Jurkat, Clone E6-1 (cell line): Measurements from ENCODE around the genes SPEN, ZBTB17 and EPHA2.

- RRBS = no CpG with 5 or more reads among the region's 14 CpGs
These were observed 1.4 kb downstream of the FBLIM1 start for GRCh38 chr1:15760048-15760273.

DNA sequence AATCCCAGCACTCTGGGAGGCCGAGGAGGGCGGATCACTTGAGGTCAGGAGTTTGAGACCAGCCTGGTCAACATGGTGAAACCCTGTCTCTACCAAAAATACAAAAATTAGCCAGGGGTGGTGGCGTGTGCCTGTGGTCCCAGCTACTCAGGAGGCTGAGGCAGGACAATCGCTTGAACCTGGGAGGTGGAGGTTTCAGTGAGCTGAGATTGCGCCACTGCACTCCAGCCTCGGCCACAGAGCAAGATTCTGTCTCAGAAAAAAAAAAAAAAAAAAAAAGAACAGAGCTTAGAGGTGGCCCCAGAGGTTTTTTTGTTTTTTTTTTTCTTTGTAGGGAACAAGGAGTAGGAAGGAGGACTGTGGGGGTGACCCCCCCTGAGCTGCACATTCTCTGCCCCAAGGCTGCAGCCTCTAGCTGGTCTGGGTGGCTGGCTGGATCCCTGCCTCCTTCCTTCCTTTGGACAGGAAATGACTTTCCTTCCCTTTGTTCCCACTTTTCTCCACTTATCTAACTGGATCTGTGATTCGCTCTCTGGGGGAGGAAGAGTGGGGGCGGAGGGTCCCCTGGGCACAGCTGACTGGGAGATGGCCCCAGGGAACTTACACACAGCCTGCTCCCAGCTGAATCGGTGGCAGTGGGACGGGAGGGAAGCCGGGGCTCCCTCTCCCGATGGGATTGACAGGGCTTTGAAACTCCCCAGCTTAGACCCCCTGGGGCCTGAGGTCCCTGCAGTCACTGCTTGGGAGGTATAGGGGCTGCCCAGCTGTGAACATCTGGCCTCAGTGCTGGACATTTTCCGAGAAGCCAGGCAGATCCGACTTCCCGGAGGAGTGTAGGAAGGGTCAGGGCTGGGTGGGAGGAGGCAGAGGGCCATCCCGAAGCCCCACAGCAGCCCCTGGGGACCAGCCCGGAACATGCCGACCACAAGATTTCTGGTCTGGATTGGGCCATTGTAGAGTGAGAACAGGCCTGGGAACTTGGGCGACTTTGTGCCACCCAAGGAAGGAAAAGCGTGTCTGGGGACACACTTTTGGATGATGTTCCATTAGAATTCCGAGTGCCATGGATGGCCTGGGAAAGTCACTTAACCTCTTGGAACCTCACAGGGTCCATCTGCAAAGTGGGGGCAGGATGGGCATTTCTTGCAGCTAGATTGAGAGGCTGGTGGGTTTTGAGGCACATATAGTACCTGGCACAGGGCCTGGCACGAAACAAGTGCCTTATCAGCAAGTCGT lies 2.1 kb downstream of the FBLIM1 start:
- RRBS = 67% methylated on average over 3 of the region's 23 CpGs

DNA sequence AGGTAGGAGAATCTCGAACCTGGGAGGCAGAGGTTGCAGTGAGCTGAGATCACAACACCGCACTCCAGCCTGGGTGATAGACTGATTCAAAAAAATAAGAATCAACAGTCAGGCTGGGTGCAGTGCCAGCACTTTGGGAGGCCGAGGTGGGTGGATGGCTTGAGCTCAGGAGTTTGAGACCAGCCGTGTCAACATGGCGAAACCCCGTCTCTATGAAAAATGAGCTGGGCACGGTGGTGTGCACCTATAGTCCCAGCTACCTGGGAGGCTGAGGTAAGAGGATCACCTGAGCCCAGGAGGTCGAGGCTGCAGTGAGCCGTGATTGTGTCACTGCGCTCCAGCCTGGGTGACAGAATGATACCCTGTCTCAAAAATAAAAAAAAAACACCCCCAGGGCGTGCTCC lies 20.4 kb downstream of the UQCRHL start:
- RRBS = no CpG with 5 or more reads among the region's 11 CpGs

GRCh38 chr1:15815409-15815950 lies 8.0 kb upstream of the UQCRHL start:
- RRBS = no CpG with 5 or more reads among the region's 4 CpGs

DNA sequence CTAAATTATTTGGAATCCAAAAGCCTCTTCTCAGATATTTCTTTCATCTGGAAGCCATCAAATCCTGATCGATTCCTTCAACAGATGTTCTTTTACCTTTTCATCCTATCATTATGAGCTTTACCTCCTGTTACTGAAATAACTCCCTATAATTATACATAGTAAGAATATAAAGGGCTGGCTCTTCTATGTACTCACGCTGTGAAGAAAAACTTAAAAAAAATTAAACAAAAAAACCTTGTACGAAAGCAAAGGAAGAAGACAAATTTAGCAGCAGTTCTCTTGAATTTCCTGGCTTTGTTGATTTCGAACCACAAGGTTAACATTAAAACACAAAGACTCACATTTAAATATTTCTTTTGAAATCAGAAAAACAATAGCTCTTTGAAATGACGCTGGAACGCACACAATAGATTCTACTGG lies 13.7 kb upstream of the SPEN start:
- RRBS = no CpG with 5 or more reads among the region's 6 CpGs

DNA sequence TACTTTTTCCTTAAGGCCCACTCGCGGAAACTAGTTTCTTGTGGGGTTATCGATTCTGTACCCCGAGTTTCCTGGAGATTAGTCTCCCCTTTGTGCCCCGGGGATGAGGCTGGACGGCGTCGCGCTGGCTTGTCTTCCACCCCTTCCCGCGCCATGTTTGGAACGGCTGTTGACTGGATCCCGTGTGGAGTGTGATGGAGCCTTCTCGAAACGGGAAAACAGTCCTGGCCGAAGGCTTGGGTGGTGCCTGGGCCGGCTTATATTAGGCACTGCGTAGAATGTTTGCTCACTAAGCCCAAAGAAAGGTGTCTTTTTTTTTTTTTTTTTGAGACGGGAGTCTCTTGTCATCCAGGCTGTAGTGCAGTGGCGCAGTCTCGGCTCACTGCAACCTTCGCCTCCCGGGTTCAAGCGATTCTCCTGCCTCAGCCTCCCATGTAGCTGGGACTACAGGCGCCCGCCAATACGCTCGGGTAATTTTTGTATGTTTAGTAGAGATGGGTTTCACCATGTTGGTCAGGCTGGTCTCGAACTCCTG lies 11.3 kb upstream of the SPEN start:
- RRBS = no CpG with 5 or more reads among the region's 29 CpGs

DNA sequence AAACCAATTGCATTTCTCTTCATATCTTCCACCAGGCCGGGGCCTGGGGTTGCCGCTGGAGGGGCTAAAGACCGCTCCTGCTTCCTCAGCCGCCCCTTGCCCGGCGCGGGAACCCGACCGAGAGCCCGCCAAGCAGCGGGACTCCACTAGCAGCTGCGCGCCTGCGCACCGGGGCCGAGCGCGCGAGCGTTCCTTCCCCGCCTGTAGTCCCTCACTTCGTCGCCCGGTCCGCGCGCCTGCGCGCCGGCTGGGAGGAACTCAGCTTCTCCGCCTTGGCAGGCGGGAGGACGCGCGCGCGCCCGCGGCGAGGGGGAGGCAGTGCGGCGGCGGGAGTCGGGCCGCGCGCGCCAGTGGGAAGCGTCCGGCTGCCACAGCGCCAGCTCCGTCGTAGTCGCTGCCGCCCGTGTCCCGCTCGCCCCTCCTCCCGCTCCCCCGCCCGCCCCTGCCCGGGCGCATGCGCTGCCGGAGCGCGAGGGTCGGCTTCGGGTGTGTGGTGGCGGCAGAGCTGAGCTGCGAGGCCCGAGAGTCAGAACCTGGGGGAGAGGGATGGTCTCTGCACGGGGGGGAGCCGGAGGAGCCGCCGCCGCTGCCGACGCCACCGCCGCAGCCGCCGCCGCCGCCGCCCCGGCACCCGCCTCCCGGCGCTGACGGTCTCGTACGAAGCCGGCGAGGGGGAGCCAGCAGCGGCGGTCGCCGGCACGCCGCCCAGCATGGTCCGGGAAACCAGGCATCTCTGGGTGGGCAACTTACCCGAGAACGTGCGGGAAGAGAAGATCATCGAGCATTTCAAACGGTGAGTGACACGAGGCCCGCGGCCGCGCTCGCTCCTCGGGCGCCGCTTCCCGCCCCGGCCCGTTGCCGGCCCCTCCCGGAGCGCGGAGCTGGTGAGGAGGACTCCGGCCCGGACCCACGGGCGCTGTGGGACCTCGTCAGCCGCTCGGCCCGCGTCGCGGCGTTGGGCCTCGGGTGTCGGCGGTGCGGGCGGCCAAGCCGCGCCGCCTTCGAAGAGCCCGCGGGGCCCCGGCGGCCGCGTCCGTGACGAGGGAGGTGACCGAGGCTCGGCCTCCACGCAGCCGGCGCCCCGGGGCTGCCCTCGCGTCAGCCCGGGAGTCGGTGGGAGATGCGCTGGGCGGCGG lies at the start of gene SPEN:
TSS of gene SPEN (plus strand) at position 350 of the 1,136 bp plus-strand sequence.
- RRBS = 1% methylated on average over 58 of the region's 165 CpGs

DNA sequence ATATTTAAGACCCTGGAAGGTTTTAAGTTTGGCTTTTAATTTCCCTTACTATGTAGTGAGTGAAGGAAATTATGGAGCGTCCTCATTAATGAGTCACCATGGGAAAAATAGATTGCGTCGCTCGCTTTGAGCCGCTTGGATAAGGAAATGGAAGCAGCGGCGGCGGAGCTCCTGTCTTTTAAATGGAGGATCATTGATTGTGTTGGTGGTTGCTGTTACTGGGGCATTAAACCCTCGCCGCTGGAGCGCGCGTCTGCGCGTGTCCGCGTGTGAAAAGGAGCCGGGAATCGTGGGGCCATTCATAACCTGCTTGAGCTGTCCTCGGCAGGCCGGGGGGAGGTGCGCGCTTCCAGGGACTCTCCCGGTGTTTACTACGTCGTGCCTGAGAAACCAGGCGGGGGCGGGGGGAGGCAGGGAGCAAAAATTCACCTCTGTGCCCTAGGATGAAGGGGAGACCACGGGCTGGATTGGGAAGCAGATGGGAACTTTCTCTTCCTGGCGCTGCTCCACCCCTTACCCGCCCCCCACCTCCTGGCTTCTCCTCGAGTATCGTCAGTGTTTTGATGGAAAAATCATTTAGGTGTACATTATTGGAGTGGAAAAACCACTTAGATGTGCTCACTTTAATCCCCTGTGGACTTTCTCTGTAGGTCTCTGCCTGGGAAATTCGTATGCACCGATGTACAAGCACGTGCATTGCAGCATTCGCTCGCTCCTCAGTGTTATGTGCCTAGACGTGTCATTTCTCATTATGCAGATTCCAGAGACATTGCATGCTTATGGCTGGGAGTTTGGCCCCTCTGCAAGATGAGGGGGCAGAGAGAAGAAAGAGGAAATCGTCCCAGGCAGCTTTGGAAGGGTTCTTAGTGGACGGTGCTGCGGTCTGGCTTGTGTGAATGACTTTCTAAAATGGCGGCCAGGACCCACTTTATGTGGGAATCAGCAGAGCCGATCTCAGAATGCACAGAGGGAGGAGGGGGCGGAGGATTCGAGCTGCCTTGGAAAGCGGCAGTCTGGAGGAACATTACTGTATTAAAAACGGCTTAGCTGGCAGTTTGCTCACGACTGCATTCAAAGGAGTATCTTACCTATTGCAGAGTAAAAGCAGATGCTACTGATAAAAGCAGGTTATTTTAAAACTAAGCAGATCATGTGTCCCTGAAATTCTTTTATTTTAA lies 2.1 kb downstream of the SPEN start:
- RRBS = 1% methylated on average over 4 of the region's 49 CpGs

DNA sequence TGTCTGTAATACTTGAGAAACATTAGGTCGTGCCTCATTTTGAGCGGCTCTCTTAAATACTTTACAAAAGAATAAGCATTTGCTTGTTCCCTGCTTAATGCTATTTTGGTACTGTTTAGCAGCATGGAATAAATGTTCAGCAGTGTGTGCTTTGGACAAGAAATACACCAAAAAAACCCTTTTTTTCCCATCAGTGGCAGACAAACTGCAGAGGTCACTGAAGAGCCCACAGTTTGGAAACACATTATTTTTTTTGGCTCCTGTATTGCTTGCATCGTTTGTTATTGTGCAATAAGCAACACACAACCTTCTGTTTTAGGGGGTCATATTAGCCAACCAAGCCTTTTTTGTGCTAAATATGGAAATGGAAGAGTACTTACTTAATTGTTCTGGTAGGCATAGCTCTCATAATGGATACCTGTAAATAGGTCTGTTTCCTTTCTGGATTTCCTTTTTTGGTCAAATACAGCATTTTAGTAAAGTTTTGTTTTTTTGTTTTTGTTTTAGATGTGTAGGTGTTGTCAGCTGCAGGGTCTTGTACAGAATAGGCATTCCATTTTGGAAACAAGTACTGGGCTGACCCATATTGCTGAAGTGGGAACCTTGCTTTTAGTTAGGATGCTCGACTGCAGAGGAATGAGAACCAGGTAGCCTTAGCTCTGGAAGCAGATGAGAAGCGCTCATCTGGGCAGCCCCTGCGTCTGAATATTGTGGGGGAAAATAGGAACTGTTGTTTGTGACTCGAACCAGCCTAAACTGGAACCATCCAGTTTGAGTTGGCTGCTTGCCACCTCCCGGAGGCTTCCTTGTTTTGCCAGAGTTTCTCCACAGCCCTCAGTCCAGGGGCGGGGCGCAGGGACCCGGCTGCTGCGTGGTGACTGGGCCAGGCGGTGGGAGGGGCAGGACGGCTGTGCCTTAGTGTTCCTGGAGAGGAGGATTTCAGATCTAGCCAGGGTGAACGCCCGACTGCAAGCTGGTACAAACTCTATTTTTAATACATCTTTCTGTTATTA lies 38.4 kb downstream of the SPEN start:
- RRBS = 88% methylated on average over 4 of the region's 16 CpGs

DNA sequence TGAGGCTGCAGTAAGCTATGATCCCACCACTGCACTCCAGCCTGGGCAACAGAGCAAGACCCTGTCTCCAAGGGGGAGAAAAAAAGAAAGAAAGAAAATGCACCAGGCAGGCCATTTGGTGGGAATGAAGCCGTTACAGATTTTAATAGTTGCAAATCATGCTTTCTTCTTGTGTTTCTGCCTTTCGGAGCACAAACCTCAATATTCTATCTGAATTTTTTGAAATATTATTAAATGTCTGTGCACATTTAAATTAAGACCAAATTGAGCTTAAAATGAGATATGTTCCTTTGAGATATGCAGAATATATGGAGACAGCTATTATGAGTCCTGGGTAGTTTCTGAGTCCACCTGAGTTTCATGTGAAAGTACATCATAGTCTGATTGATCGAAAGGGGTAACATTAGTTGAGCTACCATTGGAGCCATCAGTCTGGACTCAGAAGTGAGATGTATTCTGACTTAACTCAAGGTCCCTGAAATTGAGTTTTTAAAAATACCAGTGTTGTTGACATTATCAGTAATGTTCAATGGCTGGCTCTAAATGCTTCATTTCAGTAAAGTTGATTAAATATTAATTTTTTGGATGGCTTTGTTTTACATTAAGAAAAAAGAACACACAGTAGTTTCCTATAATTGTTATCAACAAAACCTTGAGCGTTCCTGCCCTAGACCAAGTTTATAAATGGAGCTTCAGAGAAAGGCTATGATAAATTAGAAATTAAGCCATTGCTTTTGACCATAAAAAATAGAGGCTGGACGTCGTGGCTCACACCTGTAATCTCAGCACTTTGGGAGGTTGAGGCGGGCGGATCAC lies 61.9 kb downstream of the ZBTB17 start:
- RRBS = no CpG with 5 or more reads among the region's 8 CpGs

DNA sequence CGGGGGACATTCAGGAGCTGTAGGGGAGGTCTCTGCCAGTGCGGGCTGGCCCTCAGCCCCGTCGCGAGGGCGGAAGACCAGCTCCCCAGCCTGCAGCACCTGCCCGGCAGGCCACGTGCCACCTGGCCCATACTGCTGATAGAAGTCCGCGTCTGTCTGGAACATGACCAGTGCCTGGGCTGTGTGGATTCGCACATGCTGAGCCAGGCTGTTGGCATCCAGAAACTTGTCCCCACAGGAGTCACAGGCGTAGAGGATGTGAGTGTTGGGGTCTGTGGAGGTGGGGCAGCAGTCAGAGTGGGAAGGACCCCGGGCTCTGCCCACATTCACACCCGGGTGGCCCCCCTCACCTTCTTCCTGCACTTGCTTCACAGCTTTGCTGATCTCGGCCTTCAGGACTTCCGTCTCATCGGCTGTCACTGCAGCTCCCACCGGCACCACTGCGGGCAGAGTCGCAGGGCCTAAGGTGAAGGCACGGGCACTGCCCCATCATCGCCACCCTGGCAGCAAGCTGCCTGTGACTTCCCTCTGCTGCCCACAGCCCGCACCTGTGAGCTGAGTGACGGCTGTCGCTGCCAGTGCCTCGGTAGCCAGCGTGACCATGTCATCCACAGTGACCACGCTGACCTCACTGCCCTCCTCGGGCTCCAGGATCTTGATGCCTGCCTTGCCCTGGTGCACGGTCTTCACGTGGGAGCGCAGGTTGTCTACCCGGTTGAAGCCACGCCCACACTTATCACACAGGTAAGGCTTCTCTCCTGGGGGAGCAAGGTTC lies 33.7 kb downstream of the ZBTB17 start:
- RRBS = no CpG with 5 or more reads among the region's 34 CpGs

DNA sequence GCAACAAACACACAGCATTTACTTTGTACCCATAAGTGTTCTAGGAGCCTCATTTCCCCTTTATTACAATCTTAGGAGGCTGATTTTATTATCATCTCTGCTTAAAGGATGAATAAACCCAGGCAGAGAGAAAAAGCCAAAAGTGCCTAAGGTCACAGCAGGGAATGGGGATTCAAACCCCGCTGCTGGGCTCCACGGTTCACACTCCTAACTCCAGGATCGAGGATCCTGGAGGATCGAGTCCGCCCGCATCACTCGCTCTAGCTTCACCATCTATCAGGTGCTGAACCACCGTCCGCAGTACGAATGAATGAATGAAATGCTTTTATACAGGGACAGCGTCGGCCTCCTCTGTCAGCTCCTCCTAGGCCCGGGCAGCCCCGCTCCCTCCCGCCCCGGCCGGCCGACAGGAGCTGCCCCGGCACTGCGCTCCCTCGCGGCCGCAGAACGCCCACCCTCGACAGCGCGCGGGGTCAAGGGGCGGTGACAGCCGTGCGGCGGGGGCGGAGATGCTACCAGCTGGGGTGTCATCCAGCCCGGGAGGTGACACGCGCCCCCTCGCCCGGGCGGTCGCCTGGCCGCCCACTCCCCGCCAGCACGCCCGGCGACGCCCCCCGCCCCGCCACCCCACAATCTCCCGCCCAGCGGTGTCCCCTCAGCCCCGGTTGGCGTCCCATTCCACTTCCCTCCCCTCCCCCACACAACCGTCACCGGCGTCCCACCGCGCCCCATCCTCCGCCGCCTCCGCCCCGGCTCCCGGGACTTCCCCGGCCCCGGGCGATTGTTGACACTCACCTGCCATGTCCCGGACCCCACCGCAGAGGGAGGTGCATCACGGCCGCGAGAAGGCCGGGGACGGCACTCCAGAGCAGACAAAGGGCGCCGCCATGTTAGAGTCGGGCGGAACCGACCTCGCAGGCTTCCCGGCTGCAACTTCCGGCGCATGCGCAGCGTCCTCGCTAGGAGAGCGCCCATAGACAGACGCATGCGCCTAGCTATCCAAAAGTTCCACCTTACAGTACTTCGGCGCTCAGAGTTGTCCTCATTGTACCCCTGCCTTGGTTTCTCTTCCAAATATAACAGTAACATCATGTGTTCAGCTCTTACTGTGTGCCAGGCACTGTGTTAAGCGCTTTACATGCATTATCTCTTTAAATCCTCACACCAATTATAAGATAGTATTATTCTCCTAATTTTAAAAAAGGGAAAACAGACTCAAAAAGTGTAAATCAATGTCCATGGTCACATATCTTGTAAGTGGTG lies at the start of gene ZBTB17:
TSS of gene ZBTB17 (minus strand) at position 914 of the 1,263 bp plus-strand sequence.
- RRBS = 2% methylated on average over 37 of the region's 90 CpGs

DNA sequence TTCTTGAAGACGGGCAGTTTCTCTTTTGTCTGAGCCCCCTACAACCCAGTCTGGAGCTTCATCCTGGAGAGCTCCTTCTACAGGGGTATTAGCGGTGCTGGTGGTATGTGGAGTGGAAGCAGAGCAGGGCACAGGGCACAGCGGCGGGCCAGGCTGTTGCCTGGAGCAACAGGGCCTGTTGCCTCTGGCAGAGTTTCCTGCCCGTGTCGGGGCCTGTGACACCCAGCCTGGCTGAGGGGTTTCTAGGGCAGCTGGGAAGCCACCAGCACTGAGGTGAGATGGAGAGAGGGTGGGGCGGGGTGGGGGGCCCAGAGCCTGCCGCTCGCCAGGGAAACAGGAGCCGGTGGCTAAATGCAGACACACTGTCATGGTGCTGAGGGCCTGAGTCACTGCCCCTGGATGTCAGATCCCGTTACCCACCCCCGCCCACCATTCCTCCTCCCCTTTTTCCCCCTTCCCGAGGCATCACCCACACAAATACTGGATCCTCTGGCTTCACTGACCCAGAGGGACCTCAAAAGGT lies 1.7 kb upstream of the HSPB7 start:
- RRBS = no CpG with 5 or more reads among the region's 13 CpGs

GRCh38 chr1:16141431-16142148 lies 14.3 kb downstream of the EPHA2 start:
- RRBS = no CpG with 5 or more reads among the region's 14 CpGs

GRCh38 chr1:16145863-16146726 lies 9.8 kb downstream of the EPHA2 start:
- RRBS = 93% methylated on average over 3 of the region's 39 CpGs

- RRBS = 43% methylated on average over 3 of the region's 28 CpGs
These were observed 3.1 kb downstream of the EPHA2 start for GRCh38 chr1:16152330-16153611.

DNA sequence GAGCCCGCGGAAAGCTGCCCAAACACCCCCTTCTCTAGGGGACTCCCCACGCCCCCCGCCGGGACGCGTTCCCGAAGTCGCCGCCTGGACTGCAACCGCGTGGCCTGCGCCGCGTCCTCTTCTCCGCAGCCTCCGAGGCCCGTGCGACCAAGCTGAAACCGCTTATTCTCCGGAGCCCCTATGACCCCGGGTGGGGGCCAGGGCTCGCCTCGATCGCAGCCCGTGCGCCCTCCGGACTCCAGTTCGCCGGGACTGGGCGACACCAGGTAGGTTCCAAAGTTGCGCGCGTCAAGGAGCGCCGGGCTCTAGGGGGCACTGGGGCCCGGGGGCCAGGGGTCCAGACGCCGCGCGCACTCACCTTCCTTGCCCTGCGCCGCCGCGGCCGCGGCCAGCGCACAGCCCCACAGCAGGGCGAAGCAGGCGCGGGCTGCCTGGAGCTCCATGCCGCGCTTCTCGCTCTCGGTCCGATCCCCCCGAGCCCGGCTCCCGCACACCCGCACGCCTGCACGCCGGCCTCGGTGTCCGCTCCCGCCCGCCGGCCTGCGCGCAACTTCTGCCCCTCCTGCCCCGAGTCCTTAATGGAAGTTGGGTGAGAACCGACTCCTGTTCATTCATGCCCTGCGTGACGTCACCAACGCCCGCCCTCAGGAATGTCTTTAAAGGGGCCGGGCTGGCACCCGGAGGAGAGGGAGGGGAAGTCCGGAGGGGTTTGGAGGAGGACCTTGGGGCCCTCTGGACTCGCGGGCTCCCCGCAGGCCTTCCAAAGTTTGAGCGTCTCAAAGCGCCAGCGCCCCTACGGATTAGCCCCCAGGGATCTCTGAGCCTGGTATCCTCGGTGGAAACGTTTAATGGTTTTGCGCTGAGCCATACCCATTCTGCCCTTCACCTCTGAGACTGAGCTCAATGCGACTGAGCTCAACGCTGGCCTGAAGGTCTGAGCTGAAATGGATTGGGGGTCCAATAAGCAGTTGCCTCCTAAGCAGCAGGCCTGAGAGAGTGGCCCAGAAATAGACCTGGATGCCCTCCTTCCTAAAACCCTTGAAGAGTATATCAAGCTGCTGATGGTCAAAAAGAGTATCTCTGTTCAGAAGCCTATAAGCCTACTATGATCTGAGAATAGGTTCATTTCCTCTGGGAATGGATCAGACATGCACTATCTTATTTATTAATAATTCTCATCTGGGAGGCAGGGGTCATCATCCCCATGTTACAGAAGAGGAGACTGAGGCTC lies at the start of gene EPHA2:
TSS of gene EPHA2 (minus strand) at position 580 of the 1,231 bp plus-strand sequence.
- RRBS = 91% methylated on average over 24 of the region's 91 CpGs

GRCh38 chr1:16165481-16165842 lies 9.6 kb upstream of the EPHA2 start:
- RRBS = no CpG with 5 or more reads among the region's 4 CpGs

GRCh38 chr1:16171625-16172083 lies 15.8 kb upstream of the EPHA2 start:
- RRBS = no CpG with 5 or more reads among the region's 9 CpGs

DNA sequence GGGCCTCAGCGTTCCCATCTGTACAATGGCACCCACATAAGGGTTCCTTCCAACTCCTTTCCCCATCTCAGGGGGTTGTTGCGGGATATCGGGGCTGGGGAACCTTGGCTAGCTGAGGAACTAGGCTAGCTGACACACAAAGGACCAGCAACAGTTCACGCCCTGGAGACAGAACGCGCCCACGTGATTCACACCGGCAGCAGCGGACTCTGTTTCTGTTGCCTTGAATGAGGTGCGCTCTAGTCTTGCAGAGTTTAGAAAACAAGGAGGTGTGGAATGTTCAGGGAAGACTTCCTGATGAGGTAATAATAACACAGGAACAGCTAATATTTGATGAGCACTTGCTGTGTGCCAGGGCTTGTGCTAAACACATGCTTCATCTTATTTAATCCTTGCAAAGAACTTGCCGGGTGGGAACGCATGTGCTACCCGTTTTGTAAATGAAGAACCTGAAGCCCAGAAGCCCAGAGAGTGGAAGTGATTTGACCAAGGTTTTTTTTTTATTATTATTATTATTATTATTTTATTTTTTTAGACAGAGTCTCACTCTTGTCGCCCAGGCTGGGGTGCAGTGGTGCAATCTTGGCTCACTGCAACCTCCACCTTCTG lies 23.3 kb upstream of the EPHA2 start:
- RRBS = no CpG with 5 or more reads among the region's 14 CpGs